ENCODE data around the gene C3orf38.

GRCh38 chr3:81509139-81509734 lies 252.2 kb downstream of the GBE1 start:
- PRO-cap, result no peak

DNA sequence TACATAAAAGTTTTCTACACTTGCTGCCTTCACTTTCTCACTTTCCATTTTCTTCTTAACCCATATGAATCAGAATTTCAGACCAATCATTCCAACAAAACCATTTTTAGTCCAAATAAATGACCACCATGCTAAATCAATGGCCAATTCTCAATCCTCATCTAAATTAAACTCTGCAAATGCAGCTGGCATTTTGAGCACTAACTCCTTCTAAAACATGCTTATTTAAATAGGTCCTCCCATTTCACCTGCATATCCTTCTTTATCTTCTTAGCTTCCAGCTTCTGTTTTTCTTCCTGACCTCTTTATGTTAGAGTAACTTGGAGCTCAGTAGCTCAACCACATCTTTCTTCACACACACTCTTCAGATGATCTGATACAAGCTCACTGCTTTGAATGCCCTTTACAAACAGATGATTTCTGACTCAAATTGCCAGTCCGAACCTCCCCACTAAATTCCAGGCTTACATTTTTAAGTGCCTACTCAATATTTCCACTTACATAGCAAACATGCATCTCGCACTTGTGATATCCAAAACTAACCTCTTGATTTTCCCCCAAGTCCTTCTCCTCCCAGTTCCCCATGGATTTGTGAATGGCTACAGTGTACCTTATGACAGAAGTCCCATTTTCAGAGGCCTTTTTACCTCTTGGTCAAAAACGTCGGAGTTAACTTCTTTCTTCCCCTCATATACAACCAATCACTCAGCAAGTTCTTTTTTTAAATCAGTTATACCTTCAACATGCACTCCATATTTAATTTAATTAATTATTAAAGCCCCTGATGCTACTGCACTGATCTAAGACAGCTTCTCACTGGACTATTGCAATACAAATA lies 139.1 kb downstream of the GBE1 start:
- PRO-cap, result no peak

DNA sequence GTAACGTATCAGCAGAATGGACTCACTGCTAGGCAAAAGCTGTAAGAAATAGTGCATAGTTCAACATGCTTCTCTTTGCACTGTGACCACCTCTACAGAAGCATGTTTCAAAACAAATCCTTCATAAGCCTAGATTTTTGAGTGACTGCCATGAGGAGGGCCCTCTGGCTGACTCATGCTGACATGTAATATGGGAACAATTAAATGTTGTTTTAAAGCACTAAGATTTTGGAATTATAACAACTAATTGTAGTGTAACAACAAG lies 3.1 kb downstream of the GBE1 start:
- PRO-cap, result no peak

- PRO-cap, result no peak
These were observed 699.7 kb upstream of the GBE1 start for GRCh38 chr3:82461094-82461513.

DNA sequence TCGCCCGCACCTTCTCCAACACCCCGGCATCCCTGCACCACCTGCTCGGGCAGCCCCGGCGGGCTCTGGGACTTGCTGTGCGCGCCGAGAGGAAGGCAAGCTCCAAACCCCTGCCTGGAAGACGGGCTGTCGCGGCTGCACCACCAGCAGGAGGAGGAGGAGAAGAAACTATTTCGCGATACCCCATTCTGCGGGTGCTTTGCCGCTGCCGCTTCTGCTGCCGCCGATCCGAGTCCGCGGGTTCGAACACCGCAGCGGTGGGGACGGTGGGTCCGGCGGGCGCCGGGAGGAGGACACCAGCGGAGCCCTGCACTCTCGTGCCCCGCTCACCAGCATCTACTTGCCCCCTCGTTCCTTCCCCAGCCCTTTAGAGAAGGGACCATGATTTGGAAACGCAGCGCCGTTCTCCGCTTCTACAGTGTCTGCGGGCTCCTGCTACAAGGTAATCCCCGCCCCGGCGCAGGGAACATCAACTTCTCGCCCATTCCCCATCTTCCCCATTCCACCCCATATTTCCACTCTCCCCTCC lies 502 bp downstream of the CADM2 start:
- PRO-cap, result no peak

GRCh38 chr3:86987077-86987833 lies 3.7 kb downstream of the VGLL3 start:
- PRO-cap, result no peak

GRCh38 chr3:86989490-86990131 lies 1.3 kb downstream of the VGLL3 start:
- PRO-cap, result no peak

DNA sequence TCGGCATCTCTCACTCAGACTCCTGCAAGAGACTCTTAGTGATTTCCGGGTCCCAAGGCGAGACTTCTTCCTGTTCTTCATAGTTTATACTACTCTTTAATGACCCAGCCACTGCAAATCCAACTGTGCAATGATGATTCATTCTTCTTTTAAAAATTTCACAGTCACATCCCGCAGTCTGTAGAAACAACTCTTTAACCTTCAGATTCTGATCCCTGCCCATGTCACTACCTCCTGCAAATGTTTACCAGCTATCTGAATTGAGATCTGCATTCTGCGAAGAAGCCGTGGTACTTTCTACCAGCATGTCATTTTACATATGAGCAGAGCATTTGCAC lies 2.8 kb upstream of the VGLL3 start:
- PRO-cap, result no peak

DNA sequence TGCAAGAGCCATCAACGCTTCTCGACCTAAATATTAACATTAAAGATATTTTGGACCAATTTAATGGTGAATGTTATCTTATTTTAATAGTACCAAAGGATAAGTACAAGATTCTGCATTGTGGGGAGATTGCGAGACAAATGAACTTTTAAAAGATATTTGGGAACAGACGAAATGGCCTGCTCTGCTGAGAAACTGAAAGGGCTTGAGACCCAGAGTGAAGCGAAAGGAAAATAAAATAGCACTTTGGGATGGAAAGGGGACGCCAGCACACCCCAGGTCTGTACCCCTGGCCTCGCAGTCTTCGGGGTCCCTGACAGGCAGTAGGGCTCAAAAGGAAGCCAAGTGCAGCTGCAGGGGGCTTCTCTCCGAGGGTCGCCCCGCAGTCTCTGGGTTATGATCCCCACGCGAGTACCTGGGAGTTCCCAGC lies 97.6 kb upstream of the VGLL3 start:
- PRO-cap, result unidirectional peak, plus-strand start at position 244 of the sequence

DNA sequence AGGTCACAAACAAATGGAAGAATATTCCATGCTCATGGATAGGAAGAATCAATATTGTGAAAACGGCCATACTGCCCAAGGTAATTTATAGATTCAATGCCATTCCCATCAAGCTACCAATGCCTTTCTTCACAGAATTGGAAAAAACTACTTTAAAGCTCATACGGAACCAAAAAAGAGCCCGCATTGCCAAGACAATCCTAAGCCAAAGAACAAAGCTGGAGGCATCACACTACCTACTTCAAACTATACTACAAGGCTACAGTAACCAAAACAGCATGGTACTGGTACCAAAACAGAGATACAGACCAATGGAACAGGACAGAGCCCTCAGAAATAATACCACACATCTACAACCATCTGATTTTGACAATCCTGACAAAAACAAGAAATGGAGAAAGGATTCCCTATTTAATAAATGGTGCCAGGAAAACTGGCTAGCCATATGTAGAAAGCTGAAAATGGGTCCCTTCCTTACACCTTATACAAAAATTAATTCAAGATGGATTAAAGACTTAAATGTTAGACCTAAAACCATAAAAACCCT lies 40.3 kb downstream of the ZNF654 start:
- PRO-cap, result no peak

DNA sequence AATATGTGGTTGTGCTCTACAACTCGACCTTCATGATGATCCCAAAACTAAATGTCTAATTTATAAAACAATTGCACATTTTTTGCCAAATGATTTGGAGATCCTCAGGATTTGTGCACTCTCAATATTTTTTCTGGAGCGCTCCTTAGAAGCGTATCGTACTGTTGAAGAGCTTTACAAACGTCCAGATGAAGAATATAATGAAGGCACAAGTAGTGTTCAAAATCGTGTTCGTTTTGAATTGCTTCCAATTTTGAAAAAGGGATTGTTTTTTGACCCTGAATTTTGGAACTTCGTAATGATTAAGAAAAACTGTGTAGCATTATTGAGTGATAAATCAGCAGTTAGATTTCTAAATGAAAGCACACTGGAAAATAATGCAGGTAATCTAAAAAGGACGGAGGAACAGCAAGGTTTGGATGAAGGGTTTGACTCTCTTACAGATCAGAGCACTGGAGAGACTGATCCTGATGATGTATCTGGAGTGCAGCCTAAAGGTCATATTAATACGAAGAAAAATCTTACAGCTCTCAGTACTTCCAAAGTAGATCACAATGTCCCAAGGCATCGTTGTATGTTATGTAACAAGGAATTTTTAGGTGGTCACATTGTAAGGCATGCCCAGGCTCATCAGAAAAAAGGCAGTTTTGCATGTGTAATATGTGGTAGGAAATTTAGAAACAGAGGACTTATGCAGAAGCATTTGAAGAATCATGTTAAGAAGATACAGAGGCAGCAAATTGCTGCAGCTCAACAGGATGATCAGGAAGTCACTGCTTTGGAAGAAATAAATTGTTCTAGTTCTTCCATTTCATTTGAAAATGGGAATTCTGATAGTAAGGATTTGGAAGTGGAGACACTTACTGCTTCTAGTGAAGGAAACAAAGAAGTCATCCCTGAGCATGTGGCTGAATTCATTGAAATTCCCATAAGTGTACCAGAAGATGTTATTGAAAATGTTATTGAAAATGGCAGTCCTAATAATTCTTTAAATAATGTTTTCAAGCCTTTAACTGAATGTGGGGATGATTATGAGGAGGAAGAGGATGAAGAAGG lies 10.7 kb upstream of the C3orf38 start:
- PRO-cap, result no peak

- PRO-cap, result bidirectional peak, plus-strand start at chr3:88149665, minus-strand start at chr3:88149643; bidirectional peak, plus-strand start at chr3:88149968, minus-strand start at chr3:88149870
These were observed at the start of gene C3orf38 for GRCh38 chr3:88149485-88150450. Gene C3orf38 (plus strand): TSS chr3:88149959.

GRCh38 chr3:88774844-88775044 lies 332.7 kb upstream of the EPHA3 start:
- PRO-cap, result no peak

- PRO-cap, result no peak
These were observed 244.0 kb downstream of the EPHA3 start for GRCh38 chr3:89351498-89351830.

DNA sequence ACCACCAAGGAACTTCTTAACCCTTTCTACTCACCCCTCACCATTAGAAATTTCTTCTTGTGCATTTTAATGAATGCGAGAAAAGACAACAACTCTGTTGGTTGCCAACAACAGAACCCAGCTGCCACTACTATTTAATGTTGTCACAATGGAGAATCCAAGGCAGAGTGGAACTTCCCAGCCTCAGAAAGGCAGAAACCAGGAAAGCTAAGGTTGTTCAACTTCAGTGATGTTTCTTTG lies 325.2 kb upstream of the ARL6 start:
- PRO-cap, result no peak

GRCh38 chr3:97901580-97901905 lies 70.7 kb downstream of the RIOX2 start:
- PRO-cap, result no peak

DNA sequence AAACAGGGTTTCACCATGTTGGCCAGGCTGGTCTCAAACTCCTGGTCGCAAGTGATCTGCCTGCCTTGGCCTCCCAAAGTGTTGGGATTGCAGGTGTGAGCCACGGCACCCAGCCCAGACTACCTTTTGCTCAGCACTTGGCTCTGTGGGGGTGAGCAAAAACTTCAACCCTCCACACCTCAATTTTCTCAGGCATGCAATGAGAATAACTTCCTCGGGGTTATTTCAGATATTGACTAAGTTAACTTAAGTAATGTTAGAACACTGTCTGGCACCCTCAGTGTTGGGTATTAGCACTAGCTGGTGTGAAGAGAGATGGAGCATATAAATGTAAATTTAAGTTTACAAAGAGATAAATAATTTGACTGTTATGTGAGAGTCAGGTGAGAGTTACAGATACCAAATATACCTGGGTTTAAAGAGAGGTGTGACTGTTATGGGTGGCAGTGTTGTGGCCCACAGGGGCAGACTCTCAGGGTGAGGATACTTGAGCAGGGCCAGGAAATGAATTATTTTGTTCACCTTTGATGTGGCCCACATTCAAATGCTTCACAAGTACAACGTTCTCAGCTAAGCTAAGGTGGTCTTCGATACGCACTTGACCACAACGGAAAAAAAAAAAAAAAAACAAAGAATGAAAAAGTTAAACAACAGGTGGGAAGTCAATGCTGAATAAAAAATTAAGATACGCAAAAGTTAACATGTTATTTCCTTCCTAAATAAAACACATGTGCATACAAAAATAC lies 28.9 kb downstream of the CPOX start:
- PRO-cap, result no peak

GRCh38 chr3:98731899-98733013 lies 30.9 kb upstream of the ST3GAL6 start:
- PRO-cap, result bidirectional peak, plus-strand start at chr3:98732288, minus-strand start at chr3:98732278; bidirectional peak, plus-strand start at chr3:98732701, minus-strand start at chr3:98732706

GRCh38 chr3:98845359-98846138 lies 55.9 kb downstream of the DCBLD2 start:
- PRO-cap, result no peak

DNA sequence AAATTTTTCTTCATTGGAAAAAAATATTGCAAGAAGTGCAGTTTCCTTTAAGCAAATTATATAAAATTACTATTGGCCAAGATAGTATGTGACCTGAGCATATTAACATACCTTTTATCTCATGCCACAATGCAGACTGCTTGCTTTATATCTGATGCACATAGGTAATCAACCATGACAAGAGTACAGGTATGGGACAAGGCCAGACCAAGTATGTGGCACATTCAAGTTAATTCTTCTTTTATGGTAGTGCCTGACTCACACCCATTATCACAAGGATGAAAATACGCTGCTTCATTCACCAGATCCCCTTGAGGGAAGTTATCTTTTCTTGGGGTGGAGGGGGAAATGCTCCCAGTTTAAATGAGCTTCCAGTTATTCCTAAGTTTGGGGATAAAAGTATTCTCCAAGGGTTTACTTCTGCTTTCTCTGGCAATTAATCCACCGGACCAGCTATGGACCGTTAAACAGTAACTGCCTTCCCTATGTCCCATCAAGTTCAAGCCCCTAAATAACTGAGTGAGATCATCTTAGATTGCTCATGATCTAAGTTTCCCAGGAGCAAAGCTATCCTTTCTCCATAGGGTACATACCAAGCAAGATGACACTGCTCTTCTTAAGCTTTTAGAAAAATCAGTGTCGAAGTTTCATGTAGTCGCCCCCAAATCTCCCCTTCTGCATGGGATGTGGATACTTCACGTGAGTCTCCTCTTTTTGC lies 1.9 kb downstream of the COL8A1 start:
- PRO-cap, result no peak

All from bile duct (tissue), 1 donor.